ENCODE results near the genes GALNT6, SCN8A and ACVR1B.

DNA sequence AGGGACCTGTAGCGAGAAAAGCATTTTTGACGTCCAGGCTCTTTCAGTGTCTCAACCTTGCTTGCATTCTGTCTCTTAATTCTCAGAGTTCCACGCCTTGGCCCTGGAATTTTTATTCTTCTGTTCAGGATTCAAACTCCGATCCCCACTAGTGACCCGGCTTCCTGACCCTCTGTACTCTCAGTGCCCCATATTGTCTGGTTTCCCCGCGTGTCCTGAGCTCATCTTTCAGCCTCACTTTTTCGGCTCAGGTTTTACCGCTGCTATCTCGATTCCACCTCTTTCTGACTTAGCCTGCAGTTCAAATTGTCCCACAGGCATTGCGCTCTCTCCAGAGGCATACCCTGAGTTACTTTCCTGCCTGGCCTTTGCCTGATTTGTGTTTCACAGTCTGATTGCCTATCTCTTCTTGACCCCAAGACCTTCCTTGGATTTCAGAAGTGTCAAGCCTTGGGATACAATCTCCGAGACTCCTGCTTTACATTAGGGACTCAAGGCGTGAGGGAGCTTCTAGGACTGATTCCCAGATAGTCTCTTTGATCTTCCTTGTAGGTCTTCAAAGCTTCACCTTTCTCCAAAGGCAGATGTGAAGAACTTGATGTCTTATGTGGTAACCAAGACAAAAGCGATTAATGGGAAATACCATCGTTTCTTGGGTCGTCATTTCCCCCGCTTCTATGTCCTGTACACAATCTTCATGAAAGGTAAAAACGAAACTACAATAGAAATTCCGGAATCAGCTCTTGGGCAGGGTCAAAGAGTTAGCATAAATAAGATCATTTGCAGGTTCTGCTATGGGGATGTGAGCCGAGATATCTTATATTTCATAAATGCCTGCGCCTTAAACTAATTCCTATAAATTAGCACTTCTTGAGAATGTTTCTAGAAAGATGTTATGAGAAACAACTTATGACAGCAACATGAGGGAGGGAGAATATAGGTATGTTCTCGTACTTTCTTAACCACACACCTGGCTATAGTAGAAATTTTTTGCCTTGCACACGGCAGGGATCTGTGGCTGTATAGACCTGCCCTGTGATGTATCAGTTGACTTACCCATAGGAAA lies 688 bp downstream of the LETMD1 start:
- PRO-cap: no peak

DNA sequence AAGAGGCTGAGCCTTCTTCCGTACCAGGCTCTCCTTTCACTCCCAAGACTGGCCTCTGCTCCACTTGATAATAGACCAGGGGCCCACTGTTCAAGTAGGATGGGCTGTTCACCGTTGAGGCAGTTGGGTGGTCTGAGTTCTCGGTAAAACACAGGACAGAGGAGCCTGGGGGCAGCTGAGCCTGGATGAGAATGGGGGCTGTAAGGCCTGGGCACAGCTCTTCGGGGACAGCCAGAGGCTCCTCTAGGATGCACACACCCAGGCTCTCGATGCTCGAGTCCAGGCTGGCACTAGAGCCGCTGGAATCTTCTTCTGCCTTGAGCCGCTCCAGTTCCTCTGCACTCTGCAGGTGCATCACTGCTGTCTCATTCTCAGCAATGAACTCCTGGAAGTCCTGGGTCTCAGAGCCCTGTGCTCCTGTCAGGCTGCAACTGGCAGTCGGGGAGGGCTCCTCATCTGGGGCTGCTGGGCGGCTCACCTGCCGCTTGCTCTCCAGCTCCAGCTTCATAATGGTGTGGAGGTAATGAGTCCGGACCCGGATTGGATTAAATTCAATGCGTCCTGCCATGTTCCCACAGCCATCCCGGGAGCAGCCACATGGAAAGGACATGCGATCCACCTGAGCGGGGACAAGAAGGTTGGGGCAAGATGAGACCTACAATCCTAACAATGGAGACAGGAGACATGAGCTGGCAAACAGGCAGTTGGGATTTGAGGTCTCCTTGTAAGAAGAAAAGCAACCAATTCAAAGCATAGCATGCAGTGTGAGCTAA lies 16.1 kb downstream of the LETMD1 start:
- PRO-cap: no peak

DNA sequence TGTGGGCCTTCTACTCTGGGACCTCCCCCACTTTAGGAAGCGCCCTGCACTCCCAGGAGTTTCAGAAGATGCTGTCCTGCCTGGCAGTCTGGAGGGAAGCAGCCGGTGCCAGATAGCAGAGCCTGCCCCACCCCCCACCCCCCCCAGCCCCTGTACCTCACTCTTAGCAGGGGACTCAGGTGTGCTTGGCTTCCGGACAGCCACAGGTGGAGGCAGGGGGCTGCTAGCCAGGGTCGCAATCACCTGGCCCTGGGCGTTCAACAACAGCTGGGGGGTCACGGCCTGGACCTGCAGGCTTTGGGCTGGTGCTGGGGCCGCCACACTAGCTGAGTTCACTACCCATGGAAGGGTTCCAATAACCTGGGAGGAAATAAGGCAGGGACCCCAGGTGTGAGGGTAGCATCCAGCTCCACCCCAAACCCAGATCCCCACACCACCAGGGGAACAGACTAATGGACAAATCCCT lies 22.0 kb downstream of the POU6F1 start:
- PRO-cap: no peak

GRCh38 chr12:51368515-51369651 lies 22.3 kb downstream of the GALNT6 start:
- PRO-cap: unidirectional peak, minus-strand start at chr12:51368917

DNA sequence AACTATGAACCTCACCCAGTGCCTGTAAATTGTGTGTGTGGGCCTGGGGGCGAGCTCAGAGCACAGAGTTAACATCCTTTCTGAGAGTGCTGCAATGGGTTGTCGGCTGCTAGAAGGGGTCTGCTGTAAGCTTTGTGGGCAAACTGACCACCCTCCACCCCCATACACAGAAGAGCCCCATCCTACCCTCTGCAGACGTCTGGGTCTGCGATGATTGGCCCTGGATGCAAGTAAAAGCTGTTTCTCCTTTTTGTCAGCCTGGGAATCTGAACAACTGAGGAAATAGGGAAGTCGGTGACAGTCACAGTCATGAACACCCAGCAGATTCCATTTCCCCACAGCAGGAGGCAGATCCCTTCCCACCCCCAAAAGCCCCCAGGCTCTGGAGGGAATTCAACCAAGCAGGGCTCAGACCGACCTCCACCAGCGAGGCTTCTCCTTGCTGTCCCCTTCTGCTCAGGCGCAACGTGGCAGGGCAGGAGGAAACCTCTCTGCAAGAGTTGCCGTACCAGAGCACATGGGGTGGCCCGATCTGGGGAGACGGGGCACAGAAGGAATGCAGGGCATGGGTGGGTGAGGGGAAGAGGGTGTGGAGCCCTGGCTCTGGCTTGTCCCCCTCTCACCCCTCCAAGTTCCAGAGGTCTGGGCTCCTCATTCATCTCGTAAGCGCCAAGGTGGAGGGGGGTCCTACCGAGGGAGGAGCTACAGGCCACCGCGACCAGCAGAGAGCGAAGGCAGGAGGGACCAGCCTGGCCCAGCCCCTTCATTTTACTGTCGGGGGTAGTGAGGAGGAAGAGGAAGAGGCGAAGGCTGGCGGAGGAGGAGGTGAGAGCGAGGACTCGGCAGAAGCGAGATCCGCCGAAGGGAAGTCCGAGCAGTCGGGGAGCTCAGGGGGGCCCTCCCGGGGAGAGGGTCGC lies at the start of gene GALNT6:
GALNT6 (minus strand) TSS at position 743 of the 917 bp plus-strand sequence.
- PRO-cap: no peak

DNA sequence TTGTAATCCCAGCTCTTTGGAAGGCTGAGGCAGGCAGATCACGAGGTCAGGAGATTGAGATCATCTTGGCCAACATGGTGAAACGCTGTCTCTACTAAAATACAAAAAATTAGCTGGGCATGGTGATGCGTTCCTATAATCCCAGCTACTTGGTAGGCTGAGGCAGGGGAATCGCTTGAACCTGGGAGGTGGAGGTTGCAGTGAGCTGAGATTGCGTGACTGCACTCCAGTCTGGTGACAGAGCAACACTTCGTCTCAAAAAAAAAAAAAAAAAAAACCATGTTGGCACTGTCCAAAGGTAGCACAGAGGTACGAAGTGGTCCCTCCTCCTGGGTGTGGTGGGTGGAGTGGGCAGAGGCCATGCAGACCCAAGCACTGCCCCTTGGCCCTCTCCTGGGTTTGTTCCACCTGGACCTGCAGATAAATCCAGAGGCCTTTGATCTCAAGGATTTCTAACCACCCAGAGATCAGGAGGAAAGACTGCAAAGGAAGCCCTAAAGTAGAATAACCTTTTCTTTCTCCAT lies 8.6 kb upstream of the GALNT6 start:
- PRO-cap: no peak

- PRO-cap: no peak
Measured at GRCh38 chr12:51590371-51591558, at the start of gene SCN8A. TSS of gene SCN8A (plus strand) at chr12:51591233.

DNA sequence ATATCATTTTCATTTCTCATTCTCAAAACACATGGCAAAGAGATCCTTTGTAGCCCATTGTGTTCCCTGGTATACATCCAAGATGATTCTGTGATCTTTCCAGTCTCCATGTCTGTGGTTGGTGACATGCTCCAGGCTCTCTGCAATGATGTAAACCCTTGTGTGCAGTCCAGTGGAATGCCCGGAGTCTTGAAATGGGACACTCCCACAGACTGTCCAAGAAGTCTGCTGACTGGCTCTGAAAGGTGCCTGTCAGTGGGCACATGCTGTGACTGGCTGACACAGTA lies 62.3 kb downstream of the TMDD1 start:
- PRO-cap: no peak

DNA sequence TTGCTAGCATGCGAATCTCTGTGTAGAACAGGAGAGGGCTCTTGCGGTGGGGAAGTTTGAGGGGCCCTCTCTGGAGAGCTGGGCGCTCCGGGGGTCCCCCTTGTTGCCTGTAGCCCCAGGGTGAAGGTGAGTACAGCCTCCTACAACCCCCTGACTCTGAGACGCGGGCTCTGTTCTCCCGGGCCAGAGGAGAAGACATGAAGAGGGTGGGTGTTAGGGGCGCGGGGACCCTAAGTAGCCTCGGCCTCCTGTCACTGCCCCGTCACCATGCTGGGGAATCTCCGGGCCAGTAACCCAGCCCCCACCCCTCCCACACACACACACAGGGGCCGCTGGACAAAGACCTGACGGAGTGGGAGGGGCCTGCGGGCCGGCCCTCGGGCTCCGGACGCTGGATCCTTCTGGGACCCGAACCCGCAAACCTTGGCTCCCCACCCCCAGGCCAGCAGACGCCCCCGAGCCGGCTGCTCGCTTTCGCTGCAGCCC lies 702 bp downstream of the FIGNL2 start:
- PRO-cap: no peak

GRCh38 chr12:51925706-51926473 lies 18.6 kb downstream of the ACVRL1 start:
- PRO-cap: no peak

DNA sequence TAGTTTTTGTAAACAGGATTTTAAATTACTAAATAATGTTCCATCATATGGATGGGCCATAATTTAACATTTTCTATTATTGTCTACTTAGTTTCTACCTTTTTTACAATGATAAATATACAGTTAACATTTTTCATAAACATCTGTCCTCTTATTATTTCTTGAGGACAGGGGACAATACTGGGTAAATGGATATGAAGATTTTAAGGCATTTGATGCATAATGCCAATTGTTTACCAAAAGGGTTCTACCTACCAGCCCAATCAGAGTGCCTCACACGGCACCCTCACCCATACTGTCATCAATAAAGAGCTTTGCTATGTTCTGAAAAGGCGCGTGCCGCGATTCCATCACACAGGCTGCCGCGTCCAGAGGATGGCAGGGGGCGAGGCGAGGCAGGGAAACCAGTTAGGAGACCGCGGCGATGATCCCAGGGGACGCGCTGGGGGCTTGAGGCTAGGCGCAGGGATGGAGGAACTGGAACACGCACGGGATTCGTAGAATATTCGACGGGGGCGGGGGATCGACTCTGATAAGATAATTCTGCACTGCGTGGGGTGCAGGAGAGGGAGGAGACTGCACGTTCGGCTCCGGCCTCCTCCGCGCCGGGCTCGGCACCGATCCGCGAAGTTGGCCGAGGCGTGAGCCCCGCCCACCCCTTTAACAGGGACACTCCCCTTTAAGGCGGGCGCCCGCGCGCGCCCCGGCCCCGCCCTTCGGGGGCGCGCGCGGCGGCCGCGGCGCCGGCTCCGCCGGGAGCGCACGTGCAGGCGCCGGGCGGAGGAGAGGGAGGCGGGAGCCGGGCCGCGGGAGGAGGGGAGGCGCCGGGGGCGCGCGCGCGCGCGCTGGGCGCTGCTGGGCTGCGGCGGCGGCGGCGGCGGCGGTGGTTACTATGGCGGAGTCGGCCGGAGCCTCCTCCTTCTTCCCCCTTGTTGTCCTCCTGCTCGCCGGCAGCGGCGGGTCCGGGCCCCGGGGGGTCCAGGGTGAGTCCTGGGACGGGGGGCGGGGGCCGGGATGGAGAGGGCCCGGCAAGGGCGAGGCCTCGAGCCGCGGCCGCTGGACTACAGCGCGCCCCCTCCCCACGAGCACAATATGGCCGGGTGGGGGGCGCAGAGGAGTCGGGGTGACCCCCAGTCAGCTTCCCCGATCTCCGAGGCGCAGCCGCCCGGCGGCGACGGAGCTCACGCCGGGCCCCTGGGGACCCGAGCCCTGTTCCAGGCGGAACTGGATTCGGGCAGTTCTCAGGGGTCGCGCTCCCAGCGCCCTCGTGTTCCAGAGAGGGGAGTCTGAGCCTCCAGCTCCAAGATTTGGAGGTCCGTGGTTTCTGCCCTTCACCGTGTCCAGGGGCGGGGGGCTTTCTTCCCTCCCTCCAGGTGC lies at the start of gene ACVR1B:
ACVR1B (plus strand) TSS at position 848 of the 1,377 bp plus-strand sequence.
- PRO-cap: no peak

GRCh38 chr12:51952229-51953220 lies 1.0 kb downstream of the ACVR1B start:
- PRO-cap: no peak

- PRO-cap: no peak
Measured at GRCh38 chr12:51954705-51955331, 3.3 kb downstream of the ACVR1B start.

GRCh38 chr12:52026197-52026723 lies 19.5 kb downstream of the TAMALIN start:
- PRO-cap: no peak

DNA sequence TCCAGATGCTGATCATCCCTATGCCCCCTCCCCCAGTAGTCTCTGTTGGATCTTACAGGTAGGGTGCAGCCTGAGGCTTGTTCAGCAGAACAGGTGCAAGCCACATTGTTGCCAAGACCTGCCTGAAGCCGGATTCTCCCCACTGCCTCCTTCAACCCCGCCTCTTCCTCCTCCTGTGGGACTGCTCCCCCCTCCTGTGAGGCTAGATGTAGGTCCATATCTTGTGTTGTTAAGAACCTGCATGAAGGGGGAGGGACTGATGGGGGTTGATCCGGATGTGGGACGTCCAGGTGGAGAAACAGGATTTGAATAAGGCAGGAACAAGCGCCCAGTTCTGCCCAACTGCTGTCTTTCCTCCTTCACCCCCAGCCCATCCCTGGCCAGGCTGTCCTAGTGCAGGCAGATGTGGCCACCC lies 1.2 kb downstream of the NR4A1 start:
- PRO-cap: no peak

DNA sequence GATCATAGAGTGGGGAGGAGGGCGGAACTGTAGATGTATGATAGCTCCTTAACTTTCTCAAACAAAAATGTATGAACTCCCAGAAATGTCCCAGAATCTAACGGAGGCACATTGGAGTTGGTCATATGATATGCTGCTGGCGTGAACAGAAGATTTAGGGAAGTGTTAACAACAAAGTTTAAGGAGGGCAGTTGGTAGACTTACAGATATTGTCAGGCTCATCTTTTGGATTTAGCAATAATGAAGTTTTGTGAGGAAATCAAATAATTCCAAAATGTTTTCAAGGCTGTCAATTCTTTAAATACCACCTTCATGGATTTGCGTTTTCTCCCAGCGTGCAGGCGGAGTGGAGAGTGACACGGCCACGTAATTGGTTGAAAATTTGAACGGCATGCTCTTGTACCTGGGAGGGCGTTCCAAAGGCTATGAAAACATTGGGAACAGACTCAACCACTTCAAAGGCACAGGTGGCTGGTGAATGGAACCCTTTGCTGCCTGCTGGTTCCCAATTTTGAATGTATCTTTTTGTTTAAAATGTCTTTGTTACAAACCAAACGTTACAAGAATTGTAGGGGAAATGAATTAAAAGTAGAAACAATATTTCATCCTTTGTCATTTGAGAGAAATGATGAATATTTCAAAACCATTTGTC lies 12.3 kb downstream of the SMIM41 start:
- PRO-cap: no peak

- PRO-cap: no peak
Measured at GRCh38 chr12:52115748-52115978, 36.2 kb downstream of the SMIM41 start.

DNA sequence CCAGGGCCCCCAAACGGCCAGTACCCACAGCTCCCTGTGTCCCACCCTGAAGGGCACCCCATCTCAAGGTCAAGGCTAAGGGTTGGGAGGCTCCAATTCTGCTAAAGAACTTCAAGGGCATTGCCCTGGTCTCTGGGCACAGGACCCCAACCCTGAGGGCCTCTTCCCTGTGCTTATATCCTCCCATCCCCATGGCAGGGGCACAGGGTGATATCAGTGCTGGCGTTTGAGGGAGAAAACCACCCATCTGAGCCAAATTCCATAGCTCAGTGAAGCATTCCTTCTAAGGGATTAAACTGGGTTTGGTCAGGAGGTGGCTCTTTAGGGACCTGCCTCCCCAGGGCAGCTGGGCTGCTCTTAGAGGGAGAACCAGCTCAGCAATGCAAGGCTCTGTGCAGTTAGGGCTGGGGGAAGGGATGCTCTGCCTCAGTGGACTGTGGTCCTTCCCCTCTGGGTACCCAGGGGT lies 2.1 kb downstream of the KRT80 start:
- PRO-cap: no peak

GRCh38 chr12:52200331-52200671 lies 8.5 kb upstream of the KRT80 start:
- PRO-cap: no peak

DNA sequence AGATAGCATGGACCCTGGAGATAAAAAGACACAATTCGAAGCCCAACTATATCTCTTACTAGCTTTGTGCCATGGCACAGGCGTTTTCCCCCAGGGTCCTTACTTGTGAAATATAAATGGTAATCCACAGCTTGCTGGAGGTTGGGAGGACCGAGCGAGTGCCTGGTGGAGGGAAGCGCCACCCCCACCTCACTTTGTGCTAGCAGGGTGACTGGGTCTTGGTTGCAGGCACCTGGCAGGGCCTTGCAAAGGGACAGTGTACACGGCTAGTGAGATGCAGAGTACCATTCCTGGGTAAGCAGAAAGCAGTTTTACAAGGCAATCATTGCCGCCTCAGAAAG lies 2.5 kb upstream of the KRT83 start:
- PRO-cap: no peak